ENCODE data around the genes GRAMD1C and UPK1B.

- RRBS: no CpG with 5 or more reads among the region's 4 CpGs
Measured at GRCh38 chr3:112847626-112847964, 931 bp upstream of the CD200R1L start.

DNA sequence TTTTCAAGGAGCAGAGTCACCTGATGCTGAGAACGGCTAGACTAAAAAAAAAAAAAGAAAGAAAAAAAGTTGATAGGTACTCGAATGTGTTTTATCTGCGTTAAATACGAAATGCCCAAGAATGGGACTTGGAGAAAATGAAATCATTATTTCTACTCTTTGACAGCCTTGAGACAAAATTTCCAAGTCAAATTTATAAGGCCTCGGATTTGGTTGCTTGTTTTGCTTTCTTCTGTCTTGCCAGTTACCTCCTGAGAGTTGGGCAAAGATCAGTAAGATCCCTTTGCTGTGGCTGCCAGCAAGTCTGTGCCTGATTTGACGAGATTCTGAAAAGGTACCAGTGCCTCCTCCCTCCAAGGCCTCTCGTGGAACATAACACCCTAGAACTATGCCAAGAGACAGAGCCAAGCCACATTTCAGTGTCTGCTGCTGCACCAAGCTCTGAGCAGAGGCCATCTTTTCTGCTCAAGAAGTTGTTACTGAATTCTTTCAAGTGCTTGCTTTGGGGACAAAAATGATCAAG is 32.3 kb upstream of the NEPRO start:
- RRBS: no CpG with 5 or more reads among the region's 7 CpGs

DNA sequence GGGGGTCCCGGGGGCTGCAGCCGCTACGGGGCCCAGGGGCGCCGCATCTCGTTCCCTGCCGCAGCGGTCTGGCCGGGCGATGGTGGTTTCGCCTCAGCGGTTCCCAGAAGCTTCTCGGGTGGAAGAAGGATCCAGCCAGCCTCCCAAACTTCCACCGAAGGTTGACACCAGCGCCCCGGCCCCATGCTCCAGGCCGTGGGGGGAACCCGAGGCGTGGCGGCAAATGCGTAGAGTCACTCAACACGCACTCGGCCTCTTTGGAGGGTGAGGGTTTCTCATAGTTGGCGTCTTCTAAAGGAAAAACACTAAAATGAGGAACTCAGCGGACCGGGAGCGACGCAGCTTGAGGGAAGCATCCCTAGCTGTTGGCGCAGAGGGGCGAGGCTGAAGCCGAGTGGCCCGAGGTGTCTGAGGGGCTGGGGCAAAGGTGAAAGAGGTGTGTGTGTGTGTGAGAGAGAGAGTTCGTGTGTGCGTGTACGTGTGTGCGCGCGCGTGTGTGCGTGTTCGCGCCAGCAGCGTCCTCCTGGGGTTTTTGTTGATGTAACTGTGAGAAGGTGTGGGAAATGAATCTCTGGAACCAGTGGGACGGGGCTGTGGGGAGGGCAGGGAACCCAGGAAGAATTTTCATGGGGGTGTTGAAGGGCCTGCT is 1.0 kb downstream of the BOC start:
- RRBS: 2% methylated on average over 17 of the region's 44 CpGs

GRCh38 chr3:113254454-113254773 is 43.1 kb downstream of the BOC start:
- RRBS: no CpG with 5 or more reads among the region's 10 CpGs

- RRBS: no CpG with 5 or more reads among the region's 19 CpGs
Measured at GRCh38 chr3:113270494-113271557, 59.5 kb downstream of the BOC start.

DNA sequence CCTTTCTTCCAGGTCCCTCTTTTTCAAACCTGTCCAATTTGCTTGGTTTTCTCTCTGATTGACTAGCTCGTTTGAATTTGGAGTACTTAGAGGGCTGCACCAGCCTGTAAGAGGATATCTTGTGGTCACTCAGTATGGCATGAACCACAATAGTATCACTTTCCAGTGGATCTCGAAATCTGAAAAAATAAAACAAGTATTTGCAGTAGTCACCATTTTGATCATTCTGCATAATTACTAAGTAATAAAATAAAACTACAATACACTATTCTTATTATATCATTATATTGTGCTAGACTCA is 96.8 kb downstream of the CFAP44 start:
- RRBS: no CpG with 5 or more reads among the region's 2 CpGs

GRCh38 chr3:113660159-113661654 is 35.7 kb downstream of the USF3 start:
- RRBS: no CpG with 5 or more reads among the region's 12 CpGs

- RRBS: no CpG with 5 or more reads among the region's 29 CpGs
Measured at GRCh38 chr3:113698690-113699457, 2.4 kb upstream of the USF3 start.

GRCh38 chr3:113812744-113813055 is 25.9 kb upstream of the GRAMD1C start:
- RRBS: no CpG with 5 or more reads among the region's 4 CpGs

DNA sequence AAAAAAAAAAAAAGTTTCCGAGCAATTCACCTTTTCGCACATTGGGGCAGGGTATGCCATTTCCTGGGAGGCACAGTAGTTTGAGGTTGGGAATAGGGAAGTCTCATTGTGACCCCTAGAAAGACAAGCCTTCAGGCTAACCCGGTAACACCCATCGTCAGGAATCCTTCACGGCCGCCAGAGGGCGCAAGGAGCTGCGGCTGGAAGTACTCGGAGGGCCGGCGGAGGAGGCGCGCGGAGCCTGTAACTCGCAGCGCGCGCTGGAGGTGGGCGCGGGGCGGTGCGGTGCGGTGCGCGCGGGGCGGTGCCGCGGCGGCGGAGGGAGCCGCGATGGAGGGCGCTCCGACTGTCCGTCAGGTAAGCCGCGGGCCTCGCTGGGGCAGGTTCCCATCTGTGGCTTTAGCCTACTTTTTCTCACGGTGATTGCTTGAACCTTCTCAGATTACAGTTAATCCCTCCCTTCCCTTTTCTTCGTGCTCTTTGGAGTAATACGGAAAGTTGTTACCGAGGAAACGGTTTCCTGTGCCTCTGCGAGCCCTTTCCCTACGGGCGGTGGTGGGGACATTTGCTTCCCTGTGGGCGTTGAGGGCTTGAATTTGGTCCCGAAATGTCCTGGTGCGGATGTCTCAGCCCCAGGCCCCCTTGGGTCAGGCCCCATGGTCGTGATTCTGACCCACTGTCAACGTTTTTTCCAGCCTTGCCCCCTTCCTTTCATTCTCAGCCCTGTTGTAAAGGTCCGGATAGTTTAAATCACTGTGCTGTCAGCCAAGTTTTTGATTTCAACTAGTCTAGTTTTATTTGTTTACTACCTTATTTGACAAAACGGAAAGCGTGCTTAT is at the start of gene GRAMD1C:
Gene GRAMD1C, plus strand, starts transcription at position 209 of the 839 bp plus-strand sequence.
- RRBS: 2% methylated on average over 8 of the region's 55 CpGs

- RRBS: no CpG with 5 or more reads among the region's 4 CpGs
Measured at GRCh38 chr3:114308860-114309124, 15.0 kb downstream of the TIGIT start.

DNA sequence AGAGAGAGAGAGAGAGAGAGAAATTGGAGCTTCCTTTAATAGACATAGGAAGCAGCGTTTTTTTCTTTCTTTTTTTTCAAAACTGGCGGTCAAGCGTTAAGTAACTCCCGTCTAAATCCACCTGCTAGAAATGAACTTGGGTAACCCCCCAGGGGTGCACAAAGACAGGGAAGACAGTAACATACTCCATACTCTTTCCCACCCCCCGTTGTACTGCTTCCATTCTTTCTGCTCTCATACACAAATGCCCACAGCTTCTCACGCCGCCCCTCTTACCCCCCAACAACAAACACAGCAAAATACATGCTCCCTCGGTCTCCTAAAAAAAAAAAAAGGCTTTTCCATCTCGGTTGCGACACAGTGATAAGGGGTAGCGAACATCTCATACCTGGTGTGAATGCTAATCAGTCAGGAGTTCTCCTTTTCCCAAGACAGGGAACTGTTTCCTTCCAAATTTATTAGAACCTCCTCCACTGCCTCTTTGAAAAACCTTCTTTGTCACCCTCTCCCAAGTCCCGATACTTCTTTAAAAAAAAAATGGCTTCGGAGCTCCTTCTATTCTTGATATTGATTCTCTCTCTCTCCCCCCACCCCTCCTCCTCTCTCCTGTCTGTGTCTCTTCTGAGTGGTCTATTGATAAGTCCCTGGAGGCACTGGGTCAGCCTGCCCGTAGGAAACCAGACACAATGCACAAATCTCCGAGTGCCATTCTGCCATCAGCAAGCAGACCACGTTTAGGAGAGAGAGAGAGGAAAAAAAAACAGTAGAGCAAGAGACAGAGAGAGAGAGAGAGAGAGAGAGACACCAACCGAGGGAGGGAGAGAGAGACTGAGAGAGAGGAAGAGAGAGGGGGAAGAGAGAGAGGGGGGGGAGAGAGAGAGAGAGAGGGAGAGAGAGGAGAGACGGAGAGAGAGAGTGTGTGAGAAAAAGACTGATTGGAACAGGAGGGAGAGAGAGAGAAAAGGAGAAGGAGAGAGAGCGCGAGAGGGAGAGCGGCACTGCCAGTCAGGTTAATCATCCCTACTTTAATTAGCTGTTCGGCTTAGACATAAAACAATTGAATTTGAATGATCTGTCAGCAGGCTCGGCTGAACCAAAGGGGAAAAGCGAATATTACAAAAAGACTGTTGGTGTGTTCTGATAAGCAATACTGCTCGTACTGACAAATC is 160.7 kb downstream of the TIGIT start:
- RRBS: no CpG with 5 or more reads among the region's 25 CpGs

DNA sequence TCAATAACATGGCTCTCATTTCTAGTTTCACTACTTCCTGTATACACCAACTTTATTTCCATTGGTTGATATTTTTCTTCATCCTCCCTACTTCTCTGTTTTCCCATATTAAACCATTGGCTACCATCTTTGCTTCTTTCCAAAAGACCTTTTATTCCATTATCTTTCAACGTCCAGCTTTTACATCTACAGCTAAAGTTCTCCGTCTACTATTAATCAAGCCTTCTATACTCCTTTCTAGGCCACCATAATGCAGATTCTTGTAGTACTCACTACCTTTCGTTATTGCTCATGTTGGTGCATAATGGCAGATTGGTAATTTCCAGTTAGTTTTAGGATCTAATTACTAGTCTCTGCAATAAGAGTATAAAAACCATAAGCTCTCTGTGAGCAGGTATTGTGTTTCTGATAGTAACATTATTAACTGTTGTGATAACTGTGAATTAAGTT is 318.2 kb downstream of the TIGIT start:
- RRBS: no CpG with 5 or more reads among the region's 3 CpGs

GRCh38 chr3:114623918-114624853 is 330.4 kb downstream of the TIGIT start:
- RRBS: no CpG with 5 or more reads among the region's 12 CpGs

- RRBS: no CpG with 5 or more reads among the region's 9 CpGs
Measured at GRCh38 chr3:114758554-114759343, 388.3 kb downstream of the ZBTB20 start.

GRCh38 chr3:115784976-115785862 is 161.9 kb downstream of the GAP43 start:
- RRBS: no CpG with 5 or more reads among the region's 7 CpGs

DNA sequence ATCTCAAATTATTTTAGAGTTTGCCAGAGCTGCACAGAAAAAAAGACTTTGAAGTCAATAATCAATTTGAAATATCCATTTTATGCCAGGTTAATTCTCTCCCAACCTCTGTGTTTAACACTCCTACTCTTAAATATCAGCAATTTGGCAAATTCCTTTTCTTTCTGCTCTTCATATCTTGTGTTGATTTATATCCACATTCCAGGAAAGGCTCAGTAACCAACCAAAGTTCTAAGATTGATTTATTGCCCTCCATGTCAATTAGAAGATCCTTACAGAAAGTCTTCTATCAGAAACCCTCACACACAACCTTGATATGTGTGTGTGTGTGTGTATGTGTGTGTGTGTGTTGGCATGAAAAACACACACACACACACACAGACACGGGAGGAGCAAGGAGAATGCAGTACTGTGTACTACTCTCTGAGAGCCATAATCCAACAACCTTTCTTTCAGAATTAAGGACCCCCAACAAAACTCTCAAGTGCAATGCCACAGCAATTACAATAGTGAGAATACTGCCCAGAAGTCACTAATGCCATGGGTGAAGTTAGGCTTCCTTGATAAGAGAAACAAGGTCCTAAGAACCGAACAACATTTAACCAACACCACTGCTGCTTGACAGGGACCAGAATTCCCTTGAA is 1.1 kb downstream of the LSAMP start:
- RRBS: no CpG with 5 or more reads among the region's 2 CpGs

GRCh38 chr3:116563384-116563803 is 118.1 kb upstream of the LSAMP start:
- RRBS: no CpG with 5 or more reads among the region's 2 CpGs

DNA sequence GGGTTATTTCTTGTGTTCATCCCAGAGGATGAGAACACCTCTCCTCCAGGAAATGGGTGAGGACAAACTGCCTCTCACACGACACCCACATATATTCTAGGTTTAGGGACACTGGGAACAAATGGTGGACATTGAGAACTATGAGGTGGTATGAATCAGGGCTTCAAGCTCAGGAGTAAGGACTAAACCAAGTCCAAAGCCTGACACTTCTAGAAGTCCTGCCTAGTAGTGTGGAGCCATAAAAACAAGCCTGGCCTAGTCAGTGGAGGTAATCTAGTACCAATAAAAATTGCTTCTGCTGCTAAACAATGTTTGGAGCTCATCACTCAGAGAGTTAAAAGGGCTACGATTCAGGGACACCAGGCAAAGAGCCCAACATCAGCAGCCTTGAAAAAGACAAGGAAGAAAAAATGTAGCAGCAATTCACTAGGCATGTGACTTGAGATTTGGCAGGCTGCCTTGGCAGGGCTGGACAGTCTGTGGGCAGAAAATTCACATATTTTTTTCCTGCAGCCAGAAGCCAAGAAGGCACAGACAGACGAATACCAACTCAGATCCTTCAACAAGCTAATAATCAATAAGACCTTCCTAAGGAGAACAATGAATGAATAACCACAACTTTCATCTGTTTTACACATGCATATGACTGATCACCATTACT is 47.3 kb downstream of the IGSF11 start:
- RRBS: no CpG with 5 or more reads among the region's 3 CpGs

- RRBS: no CpG with 5 or more reads among the region's 18 CpGs
Measured at GRCh38 chr3:119173168-119173970, at the start of gene UPK1B. Gene UPK1B, plus strand, starts transcription at chr3:119173598.